Epithelial cell of prostate (primary cell): Measurements from ENCODE around the gene CBLN1.

- RRBS: no CpG with 5 or more reads among the region's 5 CpGs
These were observed 7.0 kb downstream of the PHKB start for GRCh38 chr16:47468024-47468570.

GRCh38 chr16:47663493-47663938, 202.4 kb downstream of the PHKB start:
- RRBS: no CpG with 5 or more reads among the region's 3 CpGs

- RRBS: no CpG with 5 or more reads among the region's 1 CpG
These were observed 226.8 kb downstream of the PHKB start for GRCh38 chr16:47687943-47688336.

- RRBS: no CpG with 5 or more reads among the region's 5 CpGs
These were observed 4.7 kb upstream of the ABCC11 start for GRCh38 chr16:48251921-48252573.

- RRBS: no CpG with 5 or more reads among the region's 7 CpGs
These were observed 22.7 kb upstream of the ABCC11 start for GRCh38 chr16:48269893-48270520.

GRCh38 chr16:48373685-48374152, 11.5 kb downstream of the SIAH1 start:
- RRBS: no CpG with 5 or more reads among the region's 4 CpGs

- RRBS: no CpG with 5 or more reads among the region's 4 CpGs
These were observed 46.8 kb upstream of the SIAH1 start for GRCh38 chr16:48431895-48432573.

GRCh38 chr16:48612975-48613525, 3.1 kb upstream of the N4BP1 start:
- RRBS: no CpG with 5 or more reads among the region's 4 CpGs

- RRBS: 3% methylated on average over 16 of the region's 53 CpGs
These were observed 398 bp downstream of the CBLN1 start for GRCh38 chr16:49281156-49281724.

DNA sequence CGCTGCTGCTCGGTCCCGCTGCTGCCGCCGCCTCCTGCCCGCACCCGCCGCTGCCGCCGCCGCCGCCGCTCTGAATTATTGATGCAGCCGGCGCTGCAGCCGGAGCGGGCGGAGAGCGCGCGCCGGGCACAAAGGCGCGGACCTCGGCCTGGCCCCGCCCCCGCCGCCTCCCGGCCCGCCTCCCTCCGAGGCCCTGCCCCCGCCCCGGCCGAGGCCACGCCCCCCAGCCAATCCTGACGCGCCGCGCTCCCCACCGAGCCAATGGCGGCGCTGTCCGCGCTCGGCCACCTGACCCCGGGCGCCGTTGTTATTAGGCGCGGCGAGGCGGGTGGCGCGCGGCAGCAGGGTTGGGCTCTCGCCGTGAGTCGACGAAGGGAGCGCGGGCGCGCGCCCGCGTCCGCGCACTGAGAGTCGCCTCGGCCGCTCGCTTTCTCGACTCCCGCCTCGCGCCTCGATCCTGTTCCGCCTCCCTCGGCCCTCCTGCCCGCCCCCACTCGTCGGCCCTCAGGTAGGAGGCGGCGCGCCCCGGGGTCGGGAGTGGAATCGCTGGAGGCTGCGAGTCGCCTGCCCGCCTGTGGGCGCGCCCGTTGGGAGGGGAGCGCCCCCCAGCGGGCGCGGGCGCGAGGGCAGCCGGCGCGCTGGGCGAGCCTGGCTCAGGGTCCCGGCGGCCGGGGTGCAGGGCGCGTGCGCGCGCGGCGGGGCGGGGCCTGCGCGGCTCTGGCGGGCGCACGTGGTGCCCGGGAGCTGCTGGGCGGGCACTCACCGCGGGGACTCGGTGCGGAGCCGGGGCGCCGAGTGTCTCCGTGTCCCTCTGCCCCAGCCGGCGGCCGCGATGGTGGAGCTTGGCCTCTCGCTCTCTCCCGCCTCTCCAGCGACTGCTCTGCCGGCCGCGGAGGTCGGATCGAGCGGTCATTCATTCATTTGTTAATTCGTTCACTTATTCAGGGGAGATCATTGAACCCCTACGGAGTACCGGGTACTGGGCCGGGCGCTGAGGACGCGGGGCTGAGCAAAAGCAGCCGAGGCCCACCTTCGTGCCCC, at the start of gene CBLN1:
TSS of gene CBLN1 (minus strand) at position 114 of the 1,041 bp plus-strand sequence.
- RRBS: 2% methylated on average over 61 of the region's 152 CpGs

GRCh38 chr16:49452003-49452466, 78.4 kb downstream of the C16orf78 start:
- RRBS: no CpG with 5 or more reads among the region's 5 CpGs

DNA sequence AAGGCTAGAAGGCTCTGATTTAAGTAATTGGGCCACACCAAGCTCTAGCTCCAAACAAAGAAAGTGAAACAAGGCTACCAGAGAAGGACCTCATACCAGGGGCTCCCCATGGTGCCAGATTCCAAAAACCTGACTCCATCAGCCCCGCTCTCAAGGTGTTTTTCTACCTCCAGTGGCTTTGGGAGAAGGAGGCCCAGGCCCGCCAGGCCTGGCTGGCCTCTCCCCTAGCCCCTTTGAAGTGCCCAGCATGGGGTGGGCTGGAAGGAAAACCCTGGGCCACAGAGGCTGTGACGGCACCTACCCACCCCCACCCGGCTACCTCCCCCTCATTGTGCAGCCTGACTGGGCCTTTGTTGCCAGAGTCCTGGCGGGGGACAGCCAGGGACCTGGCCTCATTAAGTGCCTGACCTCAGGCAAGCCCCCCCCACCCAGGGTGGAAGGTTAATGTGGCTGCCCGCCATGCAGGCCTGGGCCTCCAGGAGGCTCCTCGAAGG, 159.5 kb downstream of the ZNF423 start:
- RRBS: no CpG with 5 or more reads among the region's 7 CpGs

GRCh38 chr16:49754549-49755218, 101.2 kb downstream of the ZNF423 start:
- RRBS: no CpG with 5 or more reads among the region's 18 CpGs

- RRBS: no CpG with 5 or more reads among the region's 16 CpGs
These were observed 79.8 kb downstream of the ZNF423 start for GRCh38 chr16:49775968-49776605.

DNA sequence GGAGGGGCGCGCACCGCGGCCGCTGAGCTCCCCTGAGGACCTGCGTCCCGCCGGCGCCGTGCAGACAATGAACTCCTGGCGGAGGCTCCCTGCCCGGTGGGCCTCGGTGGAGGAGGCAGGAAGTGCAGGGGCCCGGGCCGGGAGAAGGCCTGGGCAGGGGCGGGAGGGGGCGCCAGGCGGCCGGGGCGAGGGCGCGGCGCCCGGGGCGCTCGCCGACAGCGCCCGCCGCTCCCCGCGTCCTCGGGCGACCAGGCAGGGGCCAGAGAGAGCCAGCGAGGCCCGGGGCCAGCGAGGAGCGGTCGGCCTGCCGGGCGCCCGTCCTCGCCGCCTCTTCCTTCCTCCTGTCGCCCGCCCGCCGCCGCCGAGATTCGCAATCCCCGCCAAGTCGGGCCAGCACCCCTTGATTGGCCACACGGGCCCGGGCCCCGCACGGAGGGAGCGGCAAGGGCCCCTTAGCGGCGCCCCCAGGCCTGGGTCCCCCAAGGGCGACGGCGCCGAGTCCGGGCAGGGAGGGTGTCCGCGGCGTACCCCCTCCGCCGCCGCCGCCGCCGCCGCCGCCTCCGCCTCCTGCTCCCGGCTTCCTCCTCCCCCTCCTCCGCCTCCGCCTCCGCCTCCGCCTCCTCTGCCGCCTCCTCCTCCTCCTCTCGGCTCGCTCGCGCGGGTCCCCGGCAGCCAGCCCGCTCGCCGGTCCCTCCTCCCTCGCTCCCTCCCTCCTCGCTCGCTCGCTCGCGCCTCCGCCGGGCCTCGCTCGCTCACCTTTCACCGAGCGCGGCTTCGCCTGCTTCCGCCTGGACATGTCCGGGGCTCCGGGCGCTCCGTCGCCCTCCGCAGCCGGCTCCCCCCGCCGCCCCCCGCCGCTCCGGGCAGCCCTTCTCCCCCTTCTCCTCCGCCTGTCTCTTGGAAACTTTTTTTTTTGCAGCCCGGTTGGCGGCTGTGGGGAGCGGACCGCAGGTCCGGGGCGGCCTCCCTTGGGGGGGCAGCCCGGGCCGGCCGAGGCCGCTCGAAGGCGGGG, 627 bp downstream of the ZNF423 start:
- RRBS: 1% methylated on average over 80 of the region's 132 CpGs

DNA sequence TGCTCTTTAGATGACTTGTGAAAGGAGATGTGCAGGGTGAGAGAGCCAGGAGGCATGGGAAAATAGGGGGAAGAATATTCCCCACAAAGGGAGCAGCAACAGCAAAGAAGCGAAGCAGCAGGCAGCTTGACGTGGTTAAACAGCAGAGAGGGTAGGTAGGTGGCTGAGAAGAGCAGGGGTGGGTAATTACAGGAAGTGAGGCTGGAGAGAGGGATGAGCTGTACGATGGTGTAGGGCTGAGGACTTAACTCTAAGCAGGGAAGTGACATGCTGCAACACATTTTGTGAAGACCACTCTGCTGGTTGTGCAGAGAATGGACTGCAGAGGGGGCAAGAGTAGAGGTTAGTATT, 1.6 kb downstream of the HEATR3 start:
- RRBS: no CpG with 5 or more reads among the region's 3 CpGs

DNA sequence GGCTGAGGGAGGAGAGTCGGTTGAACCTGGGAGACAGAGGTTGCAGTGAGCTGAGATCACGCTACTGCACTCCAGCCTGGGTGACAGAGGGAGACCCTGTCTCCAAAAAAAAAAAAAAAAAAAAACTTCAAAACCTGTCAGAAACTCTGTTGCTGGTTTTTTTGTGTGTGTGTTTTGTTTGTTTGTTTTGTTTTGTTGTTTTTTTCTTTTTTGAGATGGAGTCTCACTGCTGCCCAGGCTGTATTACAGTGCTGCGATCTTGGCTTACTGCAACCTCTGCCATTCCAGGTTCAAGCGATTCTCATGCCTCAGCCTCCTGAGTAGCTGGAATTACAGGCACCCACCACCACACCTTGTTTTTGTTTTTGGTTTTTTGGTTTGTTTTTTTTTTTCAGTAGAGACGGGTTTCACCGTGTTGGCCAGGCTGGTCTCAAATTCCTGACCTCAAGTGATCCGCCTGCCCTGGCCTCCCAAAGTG, 39.6 kb downstream of the HEATR3 start:
- RRBS: no CpG with 5 or more reads among the region's 7 CpGs

DNA sequence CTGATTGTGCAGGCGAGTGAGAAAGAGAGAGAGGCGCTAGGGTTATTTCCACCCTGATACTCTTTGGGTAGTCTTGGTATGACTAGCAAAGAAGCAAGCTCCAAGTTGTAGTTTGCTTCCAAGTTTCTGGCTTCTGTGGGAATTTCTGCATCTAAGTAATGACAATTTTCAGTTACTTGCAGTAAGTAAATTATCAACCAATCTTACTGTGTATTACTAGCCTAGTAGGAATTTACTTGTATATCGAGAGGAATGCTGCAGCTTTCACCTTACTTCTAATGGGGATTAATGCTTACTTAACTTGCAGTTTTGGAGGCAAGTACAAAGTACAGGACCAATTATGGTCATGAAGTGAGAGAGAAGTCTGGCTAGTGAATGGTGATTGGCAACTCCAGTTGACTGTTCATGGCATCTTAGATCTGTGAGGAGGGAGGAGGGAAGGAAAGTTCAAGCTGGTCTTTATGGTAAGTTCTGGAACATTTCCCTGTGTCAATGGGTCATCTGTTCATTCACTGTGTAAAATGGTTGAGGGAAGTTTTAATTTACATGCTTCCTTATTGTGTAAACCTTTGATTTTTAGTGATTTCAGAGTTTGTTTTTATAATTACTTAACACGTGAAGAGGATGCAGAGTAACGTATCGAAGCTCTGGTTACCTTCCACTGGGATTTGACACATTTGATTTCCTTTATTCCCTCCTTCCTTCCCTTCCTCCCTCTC, 32.1 kb downstream of the TENT4B start:
- RRBS: no CpG with 5 or more reads among the region's 6 CpGs

- RRBS: no CpG with 5 or more reads among the region's 3 CpGs
These were observed 41.6 kb upstream of the ADCY7 start for GRCh38 chr16:50224749-50225074.

GRCh38 chr16:50229033-50229855, 37.1 kb upstream of the ADCY7 start:
- RRBS: no CpG with 5 or more reads among the region's 11 CpGs